ENCODE measurements around a stretch of chr18.

GRCh38 chr18:12306218-12306740, 1.8 kb upstream of the TUBB6 start:
- RRBS, result no CpG with 5 or more reads among the region's 18 CpGs

DNA sequence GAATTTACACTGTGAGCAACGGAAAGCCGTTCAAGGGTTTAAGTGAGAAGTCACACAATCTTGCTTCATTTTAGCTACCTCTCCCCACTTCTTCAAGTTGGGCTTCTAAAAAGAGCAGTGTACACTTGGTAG, 3.8 kb downstream of the PTPN2 start:
- RRBS, result no CpG with 5 or more reads among the region's 2 CpGs

DNA sequence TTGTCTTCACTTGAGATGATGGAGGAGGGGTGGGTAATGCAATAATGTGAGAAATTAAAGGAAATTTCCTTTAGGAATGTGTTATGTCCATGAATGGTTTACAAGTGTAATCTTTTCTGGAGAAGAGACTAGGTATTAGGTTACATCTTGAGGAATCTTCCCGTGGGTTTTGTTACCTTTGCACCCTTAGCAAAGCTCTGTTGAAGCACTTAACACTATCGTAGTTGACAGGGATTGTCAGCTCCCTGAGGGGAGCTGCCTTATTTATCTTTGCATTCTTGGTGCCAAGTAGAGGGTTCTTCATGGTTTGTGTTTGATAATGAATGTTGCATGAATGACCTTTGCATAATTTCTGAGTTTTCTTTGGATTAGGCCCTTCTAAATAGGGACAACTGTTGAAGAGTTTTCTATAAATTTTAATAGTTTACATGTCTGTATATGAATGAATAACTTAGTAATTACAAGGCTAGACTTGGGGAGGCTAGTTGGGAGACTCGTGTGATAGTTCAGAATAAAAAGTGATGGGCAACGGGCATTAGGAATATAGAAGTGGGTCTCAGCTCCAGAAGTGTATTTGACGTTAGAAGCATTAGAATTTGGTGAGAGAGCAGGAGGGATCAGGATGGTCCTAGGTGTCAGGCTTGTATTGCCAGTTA, 1.5 kb downstream of the CEP192 start:
- RRBS, result no CpG with 5 or more reads among the region's 5 CpGs

DNA sequence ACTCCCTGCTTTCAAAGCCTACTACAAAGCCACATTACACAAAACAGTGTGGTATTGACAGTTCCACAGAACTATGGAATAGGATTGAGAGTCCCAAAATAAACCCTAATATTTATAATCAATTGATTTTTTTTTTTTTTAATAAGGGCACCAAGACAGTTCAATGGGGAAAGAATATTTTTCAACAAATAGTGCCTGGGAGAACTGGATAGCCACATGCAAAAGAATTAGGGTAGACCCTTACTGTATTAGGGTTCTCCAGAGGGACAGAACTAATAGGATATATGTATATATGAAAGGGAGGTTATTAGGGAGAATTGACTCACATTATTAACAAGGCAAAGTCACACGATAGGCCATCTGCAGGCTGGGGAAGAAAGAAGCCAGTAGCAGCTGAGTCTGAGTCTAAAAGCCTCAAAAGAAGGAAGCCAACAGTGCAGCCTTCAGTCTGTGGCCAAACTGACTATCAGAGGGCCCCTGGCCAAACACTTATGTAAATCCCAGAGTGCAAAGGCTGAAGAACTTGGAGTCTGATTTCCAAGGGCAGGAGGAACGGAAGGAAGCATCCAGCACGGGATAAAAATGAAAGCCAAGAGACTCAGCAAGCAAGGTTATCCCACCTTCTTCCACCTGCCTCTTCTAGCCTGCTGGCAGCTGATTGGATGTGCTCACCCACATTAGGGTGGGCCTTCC, 108.1 kb upstream of the LDLRAD4 start:
- RRBS, result no CpG with 5 or more reads among the region's 3 CpGs

- RRBS, result no CpG with 5 or more reads among the region's 12 CpGs
These were observed 41.7 kb upstream of the LDLRAD4 start for GRCh38 chr18:13176942-13177276.

- RRBS, result no CpG with 5 or more reads among the region's 12 CpGs
These were observed 32.0 kb upstream of the LDLRAD4 start for GRCh38 chr18:13186549-13187047.

- RRBS, result no CpG with 5 or more reads among the region's 6 CpGs
These were observed 1.1 kb downstream of the LDLRAD4 start for GRCh38 chr18:13219469-13220249.

DNA sequence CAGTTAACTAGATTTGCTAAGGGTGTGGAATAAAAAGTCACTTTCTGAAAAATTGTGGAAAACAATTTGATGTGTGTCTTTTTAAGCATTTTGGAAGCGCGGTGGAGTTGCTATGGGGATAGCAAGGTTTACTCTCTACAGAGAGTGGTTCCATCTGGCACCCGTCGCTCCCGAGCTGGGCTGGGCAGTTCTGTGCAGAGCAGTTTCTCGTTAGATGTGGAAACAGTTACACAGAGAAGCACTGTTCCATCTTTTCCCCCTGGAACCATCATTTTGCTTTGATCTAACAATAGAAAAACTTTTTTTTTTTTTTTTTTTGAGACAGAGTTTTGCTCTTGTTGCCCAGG, 17.4 kb downstream of the LDLRAD4 start:
- RRBS, result no CpG with 5 or more reads among the region's 6 CpGs

GRCh38 chr18:13276581-13277639, 58.4 kb downstream of the LDLRAD4 start:
- RRBS, result no CpG with 5 or more reads among the region's 25 CpGs

- RRBS, result no CpG with 5 or more reads among the region's 22 CpGs
These were observed 66.2 kb downstream of the LDLRAD4 start for GRCh38 chr18:13284559-13285317.

DNA sequence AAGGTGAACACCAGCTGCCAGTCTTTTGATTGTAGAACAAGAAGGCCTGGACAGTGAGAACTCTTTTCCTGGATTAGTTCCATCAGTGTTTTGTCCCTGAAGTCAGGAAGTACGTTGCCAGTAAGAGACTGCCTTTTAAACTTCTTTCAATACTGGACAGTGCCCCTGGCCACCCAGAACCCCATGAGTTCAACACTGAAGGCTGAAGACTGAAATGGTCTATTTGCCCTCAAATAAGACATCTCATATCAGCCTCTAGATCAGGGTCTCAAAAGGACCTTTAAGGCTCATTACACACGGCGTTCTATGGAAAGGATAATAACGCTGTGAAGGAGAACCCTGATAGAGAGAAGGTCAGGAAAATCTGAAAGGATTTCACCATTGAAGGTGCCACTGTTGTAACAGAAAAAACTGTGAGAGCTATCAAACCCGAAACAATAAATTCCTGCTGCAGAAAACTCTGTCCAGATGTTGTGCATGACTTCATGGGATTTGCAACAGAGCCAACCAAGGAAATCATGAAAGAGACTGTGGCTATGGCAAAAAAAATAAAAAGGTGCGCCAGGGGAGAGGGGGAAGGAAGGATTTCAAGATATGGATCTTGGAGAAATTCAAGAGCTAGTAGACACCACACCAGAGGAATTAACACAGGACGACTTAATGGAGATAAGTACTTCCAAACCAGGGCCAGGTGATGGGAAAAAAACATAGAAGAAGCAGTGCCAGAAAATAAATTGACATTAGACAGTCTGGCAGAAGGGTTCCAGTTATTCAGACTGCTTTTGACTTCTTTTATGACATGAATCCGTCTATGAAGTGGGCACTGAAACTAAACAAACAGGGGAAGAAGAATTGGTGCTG, 87.9 kb downstream of the LDLRAD4 start:
- RRBS, result no CpG with 5 or more reads among the region's 8 CpGs

GRCh38 chr18:13428125-13428816, 209.7 kb downstream of the LDLRAD4 start:
- RRBS, result no CpG with 5 or more reads among the region's 7 CpGs

GRCh38 chr18:13470425-13471029, 252.0 kb downstream of the LDLRAD4 start:
- RRBS, result no CpG with 5 or more reads among the region's 12 CpGs

- RRBS, result 100% methylated on average over 2 of the region's 18 CpGs
These were observed 252.7 kb downstream of the LDLRAD4 start for GRCh38 chr18:13471030-13471871.

DNA sequence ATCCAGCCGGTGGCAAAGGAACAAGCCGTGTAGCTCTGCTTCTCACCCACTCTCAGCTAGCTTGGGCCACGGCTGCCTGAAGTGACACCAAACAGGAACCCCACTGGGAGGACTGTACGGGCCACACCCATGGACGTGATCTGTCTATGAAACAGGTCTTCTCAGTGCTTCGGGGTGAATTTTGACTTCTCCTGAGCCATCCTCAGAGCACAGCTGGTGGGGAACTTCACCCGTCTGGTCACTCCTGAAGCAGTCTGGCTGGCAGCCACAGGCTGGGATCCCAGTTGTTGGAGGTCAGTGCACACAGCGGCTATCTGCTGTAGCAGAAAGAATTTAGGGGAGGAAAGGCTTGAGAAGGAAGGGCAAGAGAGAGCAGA, 223.8 kb downstream of the FAM210A start:
- RRBS, result no CpG with 5 or more reads among the region's 8 CpGs

DNA sequence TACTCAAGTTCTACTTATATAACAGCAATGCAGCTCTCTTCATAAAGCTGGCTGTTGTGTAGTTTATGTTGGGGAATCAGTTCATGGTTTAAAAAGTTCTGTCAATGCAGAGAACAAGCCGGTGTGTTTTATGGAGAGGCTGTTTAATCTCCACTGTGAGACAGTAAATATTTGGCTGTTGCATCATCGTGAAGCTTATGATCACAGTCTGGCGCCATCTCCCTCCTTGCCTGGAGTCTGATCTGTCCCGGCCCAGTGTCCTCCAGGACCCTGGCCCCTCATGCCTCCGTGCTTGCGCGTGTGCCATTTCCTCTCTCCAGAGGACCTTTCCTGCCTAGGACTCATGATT, 184.3 kb downstream of the FAM210A start:
- RRBS, result no CpG with 5 or more reads among the region's 7 CpGs

DNA sequence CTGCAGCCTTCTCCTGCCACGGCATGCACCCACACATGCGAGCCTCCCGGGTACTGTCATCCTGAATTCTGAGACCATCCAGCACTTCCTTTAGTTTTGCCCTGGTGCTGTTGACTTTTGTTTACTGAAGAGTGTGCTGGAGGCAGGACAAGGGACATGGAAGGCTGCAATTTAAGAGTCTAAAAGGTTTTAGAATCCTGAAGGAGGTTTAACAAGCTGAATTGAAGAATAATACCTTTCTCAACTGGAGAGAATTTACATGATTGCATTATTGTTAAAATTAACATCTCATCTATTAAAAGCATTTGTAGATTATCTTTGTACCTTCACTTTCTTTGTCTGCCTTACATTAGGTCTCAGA, 183.1 kb downstream of the FAM210A start:
- RRBS, result no CpG with 5 or more reads among the region's 3 CpGs

DNA sequence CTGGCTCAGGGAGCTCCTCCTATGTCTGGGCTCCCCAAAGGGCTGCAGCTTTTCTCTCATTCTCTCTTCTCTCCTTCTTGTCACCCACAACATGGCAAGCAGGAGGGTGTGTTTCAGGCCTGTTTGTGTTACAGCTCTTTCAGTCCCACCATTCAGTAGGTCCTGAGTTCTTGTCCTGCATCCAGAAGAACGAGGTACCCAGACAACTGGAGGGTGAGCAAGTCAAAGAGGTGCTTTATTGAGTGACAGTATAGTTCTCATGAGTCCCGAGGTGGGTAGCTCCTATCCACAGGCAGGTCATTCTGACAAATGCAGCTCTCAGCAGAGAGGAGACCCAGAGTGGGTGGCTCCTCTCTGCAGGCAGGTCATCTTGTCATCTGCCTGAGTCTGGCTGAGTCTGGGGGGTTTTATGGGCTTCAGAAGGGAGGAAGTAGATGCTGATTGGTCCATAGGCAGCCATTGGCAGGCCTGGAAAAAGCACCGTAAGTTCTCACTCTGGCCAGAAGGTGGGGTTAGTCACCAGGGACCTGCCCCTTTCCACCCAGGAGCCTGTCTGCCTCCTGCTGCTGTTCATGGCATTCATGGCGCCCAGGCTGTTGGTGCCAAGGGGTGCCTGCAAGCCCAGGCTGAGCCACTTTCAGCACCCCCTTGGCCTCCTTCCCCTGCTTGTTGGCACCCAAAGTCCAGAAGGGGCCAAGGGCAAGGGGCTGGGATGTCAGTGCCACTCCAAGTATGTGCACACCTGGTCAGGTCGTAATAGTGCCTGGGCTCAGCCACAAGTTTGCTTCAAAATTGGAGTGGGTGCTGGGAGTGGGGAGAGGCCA, 178.4 kb downstream of the FAM210A start:
- RRBS, result no CpG with 5 or more reads among the region's 5 CpGs

GRCh38 chr18:13610906-13611676, 115.3 kb downstream of the FAM210A start:
- RRBS, result no CpG with 5 or more reads among the region's 19 CpGs

GRCh38 chr18:13623335-13623840, 103.0 kb downstream of the FAM210A start:
- RRBS, result no CpG with 5 or more reads among the region's 11 CpGs